Melanocyte of skin (primary cell): ENCODE measurements around the genes GKN2 and ANXA4.

DNA sequence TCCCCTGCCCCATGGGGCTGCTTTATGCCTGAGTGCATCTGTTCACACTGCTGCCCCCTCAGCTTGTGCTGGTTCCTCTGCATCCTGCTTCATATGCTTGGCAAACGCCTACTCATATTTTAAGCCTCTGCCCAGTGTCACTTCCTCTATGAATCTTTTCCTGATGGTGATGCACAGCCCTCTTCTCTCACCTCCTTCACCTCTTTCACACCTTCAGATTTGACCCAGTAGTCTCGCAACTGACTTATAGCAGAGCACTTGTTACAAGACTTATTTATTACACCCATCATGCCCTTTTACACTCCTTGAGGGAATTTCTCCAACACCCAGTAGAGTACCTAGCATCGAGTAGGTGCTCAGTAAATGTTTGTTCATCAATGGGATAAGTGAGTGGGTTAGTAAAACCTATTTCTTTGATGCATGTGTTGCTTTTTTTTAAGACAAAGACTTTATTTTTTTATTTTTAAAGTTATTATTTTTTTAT is 20.6 kb downstream of the PLEK start:
- CAGE, long polyA plus RNA, 2 experiments = no peak in any of the 2 experiments

GRCh38 chr2:68438648-68439173 is 28.4 kb downstream of the FBXO48 start:
- CAGE, long polyA plus RNA, 2 experiments = no peak in any of the 2 experiments

- CAGE, long polyA plus RNA, 2 experiments = no peak in any of the 2 experiments
These were observed 76.3 kb upstream of the PROKR1 start for GRCh38 chr2:68567043-68567504.

DNA sequence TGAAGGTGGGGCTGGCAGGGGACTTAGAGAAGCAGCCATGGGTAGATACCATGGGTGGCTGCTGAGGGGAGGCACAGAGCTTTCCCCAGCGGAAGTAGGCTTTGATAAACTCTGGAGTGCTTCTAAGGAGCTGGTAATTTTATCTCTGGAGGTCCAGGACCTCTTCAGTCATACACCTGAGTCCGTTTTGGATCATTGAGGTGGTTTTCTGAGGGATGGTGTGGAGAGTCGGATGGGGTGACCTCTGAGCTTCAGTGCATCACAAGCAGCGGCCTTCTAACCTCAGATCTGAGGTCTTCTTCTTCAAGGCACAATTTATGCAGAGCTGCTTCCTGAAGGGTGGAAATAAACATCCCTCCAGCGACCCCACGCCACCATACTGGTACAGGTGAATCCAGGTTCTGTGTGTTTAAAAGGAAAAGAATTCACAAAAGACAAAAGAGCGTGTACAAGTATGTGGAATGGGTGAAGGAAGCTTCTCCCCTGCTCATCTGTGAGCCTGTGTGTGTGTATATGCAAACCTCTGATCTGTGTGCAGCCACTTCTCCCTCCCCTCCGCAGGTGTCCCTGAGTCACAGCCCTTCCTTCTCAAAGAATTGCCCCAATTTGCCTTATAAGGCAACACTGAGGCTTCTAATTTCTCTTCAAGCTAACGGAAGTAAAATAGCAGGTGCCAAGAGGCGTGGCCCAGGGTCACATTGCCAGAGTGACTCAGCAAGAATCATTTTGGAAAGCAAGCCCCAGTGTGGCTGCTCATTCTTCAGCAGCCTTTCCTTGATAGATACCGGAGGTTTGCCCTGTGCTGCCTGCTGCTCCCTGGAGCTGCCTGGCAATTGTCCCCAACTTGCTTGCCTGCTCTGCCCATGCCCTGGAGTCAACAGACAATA is 37.0 kb upstream of the BMP10 start:
- CAGE, long polyA plus RNA, 2 experiments = no peak in any of the 2 experiments

DNA sequence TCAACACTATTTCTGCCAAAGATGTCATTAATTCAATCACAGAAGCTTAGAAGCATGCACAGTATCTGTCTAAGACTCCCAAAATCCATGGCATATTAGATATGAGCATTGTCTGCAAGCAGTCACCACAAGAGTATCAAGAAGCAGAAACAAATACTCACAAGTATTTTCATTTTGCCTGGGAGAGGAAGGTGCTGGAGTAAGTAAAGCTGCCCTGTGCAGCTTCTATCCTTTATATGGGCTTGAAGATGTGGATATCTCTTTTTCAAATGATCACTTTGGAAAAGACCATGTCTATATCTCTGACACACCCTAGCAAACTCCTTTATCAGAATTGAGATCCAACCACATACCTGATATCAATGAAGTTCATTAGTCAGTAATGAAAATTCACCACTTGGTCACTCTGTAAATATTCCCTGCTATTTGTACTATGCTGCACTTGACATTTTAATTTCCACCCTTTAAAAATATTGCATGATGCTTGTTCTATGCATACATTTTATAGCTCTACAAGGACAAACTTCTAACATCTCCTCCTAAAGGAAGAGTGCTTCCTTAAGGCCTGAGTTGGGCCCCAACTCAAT is at the start of gene GKN2:
GKN2 (minus strand) TSS at position 205 of the 587 bp plus-strand sequence.
- CAGE, long polyA plus RNA, 2 experiments = no peak in any of the 2 experiments

DNA sequence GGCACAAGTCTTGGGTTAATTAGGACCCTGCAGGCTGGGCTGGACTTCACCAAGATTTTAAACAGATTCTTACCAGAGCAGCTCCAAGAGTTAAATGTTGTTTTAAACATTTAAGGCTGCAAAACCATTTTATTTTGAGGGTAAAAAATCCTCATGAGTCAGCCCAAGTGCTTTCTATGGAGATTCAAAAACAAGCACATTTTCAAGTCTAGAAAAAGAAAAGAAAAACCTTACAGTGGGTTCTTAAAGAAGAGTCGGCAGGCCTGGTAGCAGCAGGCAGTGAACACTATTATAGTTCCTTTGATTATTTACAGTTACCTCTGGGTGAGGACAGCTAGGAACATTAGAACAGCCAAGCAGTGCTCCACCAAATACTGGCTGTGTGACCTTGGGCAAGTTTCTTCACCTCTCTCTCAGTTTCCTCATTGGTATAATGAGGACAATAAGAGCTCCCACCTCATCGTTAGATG is 140.5 kb downstream of the ANTXR1 start:
- CAGE, long polyA plus RNA, 2 experiments = no peak in any of the 2 experiments

DNA sequence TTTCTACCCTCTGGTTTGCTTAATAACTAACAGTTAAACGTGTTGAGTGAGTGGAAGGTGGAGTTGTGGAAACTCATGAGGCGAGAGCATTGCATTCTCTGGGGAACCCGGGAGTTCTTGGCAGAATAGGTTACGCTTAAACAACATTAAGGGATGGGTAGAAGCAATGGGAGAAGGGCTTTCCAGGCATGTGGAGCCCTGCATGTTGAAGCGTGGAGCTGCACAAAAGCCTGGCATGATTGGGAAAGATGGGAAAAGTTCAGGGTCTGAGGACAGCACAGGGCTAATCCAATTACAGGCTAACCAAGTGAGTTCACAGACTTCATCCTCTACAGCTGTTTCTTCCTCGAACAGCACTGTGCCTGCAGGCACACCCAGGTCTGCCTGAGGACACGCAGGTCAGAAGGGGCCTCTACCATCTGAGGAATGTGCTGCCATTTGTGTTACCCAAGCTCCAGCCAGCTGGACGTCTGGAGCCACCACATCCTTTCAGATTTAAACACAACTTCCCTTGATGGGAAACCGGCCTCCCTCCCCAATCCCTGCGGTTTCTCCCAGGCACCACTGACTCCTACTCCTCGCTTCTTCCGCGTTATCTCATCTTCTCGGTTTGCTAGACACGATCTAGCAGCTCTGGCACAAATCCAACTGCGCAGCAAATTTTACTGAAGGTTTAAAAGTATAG is 164.2 kb downstream of the ANTXR1 start:
- CAGE, long polyA plus RNA, 2 experiments = no peak in any of the 2 experiments

GRCh38 chr2:69192113-69192412 is 179.1 kb downstream of the ANTXR1 start:
- CAGE, long polyA plus RNA, 2 experiments = no peak in any of the 2 experiments

GRCh38 chr2:69590144-69590730 is 53.3 kb downstream of the AAK1 start:
- CAGE, long polyA plus RNA, 2 experiments = no peak in any of the 2 experiments

DNA sequence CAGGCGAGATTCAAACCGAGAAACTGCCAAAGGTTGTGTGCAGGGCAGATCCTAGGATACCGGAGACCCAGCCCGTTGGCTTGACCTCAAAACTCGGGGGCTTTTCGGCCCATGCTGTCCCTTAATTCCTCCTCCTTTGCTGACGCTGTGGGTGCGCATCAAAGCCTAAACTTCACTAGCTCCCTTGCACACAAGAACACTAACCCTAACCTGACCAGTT is 938 bp upstream of the AAK1 start:
- CAGE, long polyA plus RNA, 2 experiments = no peak in any of the 2 experiments

GRCh38 chr2:69692915-69693307 is 49.0 kb upstream of the ANXA4 start:
- CAGE, long polyA plus RNA, 2 experiments = no peak in any of the 2 experiments

- CAGE, long polyA plus RNA, 2 experiments = no peak in any of the 2 experiments
These were observed 1.7 kb upstream of the ANXA4 start for GRCh38 chr2:69740282-69740640.

DNA sequence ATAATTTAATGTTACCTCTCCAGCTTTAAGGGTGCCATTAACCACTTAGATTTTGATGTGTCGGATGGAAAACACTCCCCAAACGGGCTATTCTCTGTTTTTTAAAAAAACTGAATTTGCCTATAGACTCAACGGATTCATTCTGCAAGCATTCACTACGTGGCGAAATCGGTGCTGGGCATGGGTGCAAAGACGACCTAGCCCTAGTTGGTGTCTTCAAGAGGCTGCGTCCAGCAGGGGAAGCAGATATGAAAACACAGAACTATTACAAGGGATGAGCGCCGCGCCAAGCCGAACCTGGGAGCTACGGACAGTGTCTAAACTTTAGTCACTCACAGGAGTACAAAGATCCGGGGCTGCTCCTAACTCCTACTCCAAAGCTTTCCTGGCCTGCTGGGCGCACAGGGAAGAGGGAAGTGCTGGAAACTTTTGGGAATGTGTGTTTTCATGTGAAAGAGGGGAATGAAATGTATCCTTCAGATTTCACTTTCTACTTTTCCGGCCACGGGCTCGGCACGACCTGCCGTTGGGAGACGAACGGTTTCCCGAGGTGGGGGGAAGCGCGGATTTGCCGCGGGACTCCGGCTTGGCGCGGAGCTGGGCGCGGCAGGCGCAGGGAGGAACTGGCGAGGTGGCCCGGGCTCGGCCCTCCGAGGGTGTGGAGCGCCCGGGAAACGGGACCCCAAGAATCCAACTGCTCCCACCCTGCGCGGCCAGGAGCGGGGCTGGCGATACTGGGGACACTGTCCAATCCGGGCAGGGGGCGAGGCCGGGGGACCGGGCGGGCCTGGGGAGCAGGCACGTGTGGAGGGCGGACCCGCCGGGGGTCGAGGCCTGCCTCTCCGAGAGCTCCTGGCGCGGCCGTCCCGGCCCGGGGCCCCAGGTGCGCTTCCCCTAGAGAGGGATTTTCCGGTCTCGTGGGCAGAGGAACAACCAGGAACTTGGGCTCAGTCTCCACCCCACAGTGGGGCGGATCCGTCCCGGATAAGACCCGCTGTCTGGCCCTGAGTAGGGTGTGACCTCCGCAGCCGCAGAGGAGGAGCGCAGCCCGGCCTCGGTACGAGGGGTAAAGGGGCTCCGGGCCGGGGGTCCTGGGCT is at the start of gene ANXA4:
ANXA4 (plus strand) TSS at position 1,016 of the 1,098 bp plus-strand sequence.
- CAGE, long polyA plus RNA, 2 experiments = start-site peak on the plus strand in 2 of 2 experiments, centred at positions 933 to 1,012 of the sequence, 356 to 2,385 reads per replicate

DNA sequence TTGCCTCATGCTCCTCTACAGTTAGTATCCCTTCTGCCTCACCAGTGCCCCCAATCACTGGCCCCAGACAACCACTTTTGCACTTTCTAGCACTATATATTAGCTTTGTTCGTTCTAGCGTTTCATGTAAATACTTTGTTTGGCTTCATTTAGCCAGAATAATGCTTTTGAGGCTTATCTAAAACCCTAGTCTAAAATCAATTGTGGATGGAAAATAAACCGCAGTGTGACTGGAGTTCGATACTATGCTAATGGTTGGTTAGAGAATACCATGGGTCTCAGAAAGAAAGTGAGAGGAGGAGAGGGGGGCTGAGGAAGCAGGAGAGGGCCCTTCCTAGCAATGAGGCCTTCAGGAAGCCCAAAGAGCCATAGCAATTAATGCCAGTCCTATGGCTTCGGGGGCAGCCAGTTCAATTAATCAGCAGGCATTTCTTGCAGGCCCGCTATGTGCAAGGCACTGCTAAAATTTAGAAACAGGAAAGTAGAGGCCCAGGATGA is 23.6 kb downstream of the ANXA4 start:
- CAGE, long polyA plus RNA, 2 experiments = no peak in any of the 2 experiments

DNA sequence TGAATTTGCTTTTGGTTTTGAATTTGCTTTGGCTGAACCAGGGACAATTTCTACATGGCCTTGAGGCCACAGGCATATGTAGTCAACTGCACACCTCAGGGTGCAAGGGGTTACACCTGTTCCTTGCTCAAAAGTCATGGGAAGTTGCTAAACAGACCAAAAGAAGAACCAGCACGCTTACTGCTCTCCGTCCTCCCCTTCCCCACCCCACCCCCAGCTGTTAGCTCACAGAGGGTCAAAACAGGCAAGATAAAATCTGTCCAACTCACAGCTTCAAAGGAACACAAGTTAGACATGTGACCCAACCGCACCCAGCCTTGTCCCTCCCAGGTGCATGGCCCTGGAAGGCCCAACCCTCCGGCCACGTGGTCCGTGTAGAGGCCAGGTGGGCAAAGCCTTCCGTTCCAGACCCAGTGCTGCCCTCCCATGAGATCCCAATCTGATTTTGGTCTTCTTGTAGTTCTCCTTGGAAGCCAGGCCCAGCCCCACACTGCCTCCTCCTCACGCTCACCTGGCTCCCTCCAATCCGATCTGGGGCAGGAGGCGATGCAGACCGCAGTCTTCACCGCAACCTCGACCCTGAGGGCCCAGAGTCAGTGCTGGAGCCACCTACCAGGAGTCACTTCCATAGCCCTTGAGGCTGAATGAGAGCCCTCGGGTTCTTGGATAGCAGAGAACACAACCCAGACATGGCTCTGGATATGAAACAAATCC is 14.5 kb upstream of the ASPRV1 start:
- CAGE, long polyA plus RNA, 2 experiments = no peak in any of the 2 experiments

DNA sequence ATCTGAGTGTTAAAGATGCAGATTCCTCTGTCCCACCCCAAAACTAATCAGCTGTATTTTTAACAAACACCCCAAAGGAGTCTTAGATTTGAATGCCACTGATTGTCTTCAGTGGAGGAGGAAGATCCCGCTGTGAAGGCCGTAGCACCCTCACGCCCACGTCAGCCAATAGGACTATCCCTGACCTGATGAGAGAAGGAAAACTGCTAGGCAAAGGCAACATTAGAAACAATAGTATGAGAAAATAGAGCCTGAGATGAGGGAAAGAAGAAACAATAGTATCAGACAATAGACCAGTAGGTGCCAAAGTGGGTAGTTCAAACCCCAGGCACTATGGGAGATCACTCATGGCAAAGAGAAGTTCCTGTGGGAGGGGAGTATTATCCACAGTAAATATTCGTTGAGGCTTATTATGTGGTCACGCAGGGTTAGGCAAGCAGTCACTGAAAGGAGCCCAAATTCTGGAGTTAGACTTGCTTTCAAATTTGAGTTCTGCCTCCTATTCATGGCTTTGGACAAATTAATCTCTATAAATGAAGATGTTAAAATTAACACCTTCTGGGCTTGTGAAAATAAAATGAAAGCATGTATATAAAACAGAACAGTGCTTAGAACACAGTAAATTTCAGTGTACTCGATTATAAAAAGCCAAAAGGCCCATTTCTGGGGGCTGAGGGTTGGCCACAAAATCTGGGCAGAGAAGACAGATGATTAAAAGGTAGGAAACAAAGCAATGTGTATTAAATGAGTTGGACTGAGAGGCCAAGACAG is 2.9 kb downstream of the PCBP1 start:
- CAGE, long polyA plus RNA, 2 experiments = no peak in any of the 2 experiments

DNA sequence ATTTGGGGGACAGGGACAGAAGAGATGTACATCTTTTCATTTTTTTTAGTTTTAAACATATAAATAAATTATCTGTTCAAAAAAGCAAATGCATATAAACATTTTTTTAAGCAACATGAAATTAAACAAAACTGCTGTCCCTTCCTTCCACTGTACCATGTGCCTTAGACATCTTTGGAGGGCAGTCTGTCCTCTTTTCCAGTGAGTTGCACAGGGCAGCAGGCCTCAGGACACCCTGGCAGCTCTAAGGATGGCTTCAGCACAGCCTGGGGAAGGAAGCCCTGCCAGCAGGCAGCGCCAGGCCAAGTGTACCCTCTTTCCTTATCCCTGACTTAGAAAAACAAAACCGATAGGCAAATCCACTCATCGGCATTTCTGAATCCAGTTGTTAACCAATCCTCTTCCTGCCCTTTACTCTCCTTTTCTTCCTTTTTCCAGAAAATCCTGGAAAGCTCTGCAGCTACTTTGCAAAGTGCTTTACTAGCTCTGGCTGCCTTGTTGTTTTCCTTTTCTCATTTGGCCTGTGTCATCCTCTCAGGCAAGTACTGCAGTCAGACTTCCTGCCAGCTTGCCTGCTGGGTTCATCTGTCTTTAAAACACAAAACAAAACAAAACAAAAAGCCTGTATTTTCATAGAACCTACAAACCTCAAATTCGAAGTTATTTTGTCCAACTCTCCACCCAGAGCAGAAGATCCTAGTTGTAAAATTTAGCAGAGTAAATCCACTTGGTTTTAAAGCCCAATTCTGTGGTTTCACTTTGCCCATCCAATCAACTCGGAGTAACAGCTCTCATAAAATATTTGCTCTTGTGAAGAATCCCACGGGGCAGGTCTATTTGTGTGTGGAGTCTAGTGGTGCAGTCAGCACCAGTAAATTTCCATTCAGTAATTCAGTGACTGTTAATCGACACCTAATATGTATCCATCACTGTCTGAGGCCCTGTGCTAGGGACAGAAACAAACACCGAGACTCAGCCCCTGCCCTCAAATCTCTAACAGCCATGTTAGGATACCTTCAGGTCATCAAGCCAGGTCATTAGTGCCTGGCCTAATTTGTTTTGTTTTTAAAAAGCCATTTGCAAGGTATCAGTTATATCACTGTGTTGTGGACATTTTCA is 45.2 kb downstream of the PCBP1 start:
- CAGE, long polyA plus RNA, 2 experiments = no peak in any of the 2 experiments

DNA sequence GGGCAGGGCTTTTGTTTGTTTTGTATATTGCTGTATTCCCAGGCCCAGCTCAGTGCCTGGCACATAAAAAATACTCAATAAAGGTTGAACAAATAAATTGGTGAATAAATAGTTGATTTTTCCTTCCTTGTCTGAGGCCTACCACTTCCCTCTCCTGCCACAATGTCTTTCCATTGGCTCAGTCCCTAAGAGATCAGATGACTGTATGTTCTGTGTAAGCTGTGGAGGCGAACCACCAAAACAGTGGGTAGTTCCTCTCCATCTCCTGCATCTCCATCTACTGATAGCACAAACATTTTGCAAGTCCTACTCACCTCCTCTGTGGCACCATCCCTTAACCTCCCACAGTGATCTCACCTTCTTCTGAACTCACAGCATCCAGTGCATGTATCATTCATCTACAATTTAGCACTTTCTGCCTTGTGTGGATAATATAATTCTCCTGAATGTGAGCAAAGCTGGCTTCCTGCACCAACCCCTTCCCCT is 50.2 kb downstream of the PCBP1 start:
- CAGE, long polyA plus RNA, 2 experiments = no peak in any of the 2 experiments

- CAGE, long polyA plus RNA, 2 experiments = no peak in any of the 2 experiments
These were observed 23.9 kb downstream of the TIA1 start for GRCh38 chr2:70224465-70224948.

- CAGE, long polyA plus RNA, 2 experiments = no peak in any of the 2 experiments
These were observed 12.3 kb downstream of the PCYOX1 start for GRCh38 chr2:70270315-70270620.